Astrocyte (in vitro differentiated cells and primary cell): ENCODE data around the gene RIC8B.

- PRO-cap, result no peak
- RRBS, 2 experiments, result no CpG with 5 or more reads among the region's 5 CpGs
Observed at GRCh38 chr12:106303919-106304618, 1.5 kb downstream of the TCP11L2 start.

- PRO-cap, result no peak
- RRBS, 2 experiments, result no CpG with 5 or more reads among the region's 3 CpGs
Observed at GRCh38 chr12:106359666-106360057, 2.1 kb downstream of the POLR3B start.

- PRO-cap, result no peak
- RRBS, 2 experiments, result no CpG with 5 or more reads among the region's 9 CpGs
Observed at GRCh38 chr12:106477785-106478017, 105.1 kb upstream of the RFX4 start.

DNA sequence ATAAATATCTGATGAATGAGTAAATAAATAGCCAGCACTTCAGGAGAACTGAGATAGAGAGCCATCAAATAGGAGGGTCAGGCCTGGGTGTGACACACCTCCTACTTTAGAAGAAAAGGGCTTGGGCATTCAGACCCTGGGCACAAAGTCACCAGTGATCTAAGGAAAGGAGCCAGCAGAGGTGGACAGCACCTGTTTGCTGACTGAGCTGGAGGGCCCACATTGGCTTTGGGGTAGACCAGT, 50.1 kb downstream of the RFX4 start:
- PRO-cap, result no peak

- PRO-cap, result no peak
- RRBS, 2 experiments, result 9 to 11% methylated on average over 5 of the region's 24 CpGs
Observed at GRCh38 chr12:106644847-106645573, 62.2 kb downstream of the RFX4 start.

GRCh38 chr12:106684473-106685026, 89.9 kb upstream of the RIC8B start:
- PRO-cap, result no peak
- RRBS, 2 experiments, result no CpG with 5 or more reads among the region's 10 CpGs

GRCh38 chr12:106774197-106775180, at the start of gene RIC8B:
Gene RIC8B (plus strand): TSS chr12:106774682.
- PRO-cap, result bidirectional peak, plus-strand start at chr12:106774350, minus-strand start at chr12:106774026; bidirectional peak, plus-strand start at chr12:106774636, minus-strand start at chr12:106774508
- RRBS, 2 experiments, result under 1 to 4% methylated on average over 22 to 24 of the region's 71 CpGs

DNA sequence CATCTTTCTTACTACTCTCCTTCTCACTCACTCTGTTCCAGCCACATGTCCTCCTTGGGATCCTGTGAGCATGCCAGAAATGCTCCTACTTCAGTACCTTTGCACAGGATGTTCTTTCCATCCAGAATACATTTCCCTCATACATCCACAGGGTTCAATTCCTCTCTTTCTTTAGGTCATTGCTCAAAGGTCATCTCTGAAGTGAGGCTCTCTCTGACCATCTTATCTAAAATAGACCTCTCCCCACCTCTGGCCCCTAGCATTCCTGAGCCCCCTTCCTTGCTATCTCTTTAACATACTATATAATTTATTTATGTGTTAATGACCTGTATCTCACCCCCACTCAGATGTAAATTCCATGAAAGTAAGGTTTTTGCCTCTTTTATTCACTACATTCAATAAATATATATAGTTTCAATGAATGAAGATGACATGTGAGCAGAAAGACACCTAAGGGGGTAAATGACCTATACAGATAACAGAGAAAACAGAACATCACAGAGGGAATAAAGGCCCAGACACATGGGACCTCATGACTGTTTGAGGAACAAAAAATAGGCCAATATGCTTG, 49.8 kb upstream of the MTERF2 start:
- PRO-cap, result no peak

GRCh38 chr12:107320802-107321647, 2.8 kb downstream of the ABTB3 start:
- PRO-cap, result no peak
- RRBS, 2 experiments, result 2 to 3% methylated on average over 9 of the region's 48 CpGs

DNA sequence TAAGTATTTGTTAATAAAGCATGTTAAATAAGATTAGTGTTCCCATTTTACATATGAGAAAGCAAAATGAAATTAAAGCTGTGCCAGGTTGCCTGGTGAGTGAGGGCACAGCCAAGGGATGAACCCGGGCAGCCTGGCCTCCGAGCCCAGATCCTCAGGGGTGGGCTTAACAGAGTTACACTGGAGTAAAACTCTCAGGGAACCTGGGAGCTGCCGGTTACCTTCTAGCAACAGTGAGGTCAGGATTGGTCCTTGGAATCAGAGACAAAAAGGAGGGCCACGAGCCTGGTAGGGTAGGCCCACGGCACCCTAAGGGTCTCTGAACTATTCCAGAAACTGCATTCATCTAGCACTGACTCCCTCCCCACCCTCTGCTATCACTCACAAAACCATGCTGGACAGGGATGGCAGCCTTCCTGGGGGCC, 83.8 kb upstream of the PWP1 start:
- PRO-cap, result no peak
- RRBS, 2 experiments, result 87 to 92% methylated on average over 3 of the region's 5 CpGs

- PRO-cap, result no peak
- RRBS, 2 experiments, result no CpG with 5 or more reads among the region's 10 CpGs
Observed at GRCh38 chr12:107634995-107635624, 50.5 kb upstream of the PWP1 start.

DNA sequence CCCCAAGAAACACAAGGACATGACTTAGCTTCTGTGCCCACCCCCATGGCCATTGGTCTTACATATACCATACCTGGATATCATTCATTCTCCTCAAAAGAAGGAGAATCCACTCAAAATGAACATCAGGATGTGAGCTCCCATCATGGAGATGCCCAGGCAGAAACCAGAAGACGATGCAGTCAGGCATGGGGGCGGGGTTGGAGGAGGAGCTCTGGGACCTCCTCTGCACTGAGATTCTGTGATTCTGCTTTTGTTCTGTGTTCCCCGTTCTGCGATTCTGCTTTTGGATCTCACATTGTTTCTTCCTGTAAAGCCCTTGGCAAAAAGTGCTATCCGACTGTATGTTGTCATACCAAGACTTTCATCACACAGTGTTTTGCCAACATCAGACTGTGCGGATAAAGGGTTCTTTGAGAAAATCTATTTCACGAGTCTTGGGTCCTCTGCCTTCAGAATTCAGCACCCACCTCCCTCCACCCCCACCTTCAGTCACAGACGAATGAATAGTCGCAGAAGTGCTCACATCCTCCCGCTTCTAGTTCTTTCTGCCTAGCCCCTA, 24.8 kb upstream of the PWP1 start:
- PRO-cap, result no peak
- RRBS, 2 experiments, result no CpG with 5 or more reads among the region's 10 CpGs

GRCh38 chr12:107732901-107734064, 27.7 kb downstream of the PRDM4 start:
- PRO-cap, result no peak
- RRBS, 2 experiments, result no CpG with 5 or more reads among the region's 4 CpGs

DNA sequence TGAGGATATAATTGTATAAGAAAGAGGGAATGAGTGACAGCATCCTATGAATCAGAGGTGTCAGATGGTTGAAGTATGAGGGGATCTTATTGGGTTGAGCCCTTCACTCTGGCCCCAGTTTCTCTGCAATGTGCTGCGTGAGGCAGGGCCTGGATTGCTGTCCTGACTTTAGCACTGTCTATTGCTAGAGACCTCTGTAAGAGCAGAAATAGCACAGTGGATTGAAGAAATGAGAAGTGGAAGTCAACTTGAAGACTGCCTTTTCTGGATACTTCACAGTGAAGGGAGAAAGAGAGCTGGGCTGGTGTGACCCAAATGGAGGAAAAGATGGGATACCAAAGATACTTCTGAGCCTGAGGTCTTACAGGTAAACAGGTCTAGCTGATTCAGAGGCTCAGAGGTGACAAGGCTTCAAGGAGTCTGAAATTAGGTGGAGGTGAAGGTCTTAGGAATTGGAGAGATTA, 5.8 kb downstream of the ASCL4 start:
- PRO-cap, result no peak
- RRBS, 2 experiments, result no CpG with 5 or more reads among the region's 1 CpG

DNA sequence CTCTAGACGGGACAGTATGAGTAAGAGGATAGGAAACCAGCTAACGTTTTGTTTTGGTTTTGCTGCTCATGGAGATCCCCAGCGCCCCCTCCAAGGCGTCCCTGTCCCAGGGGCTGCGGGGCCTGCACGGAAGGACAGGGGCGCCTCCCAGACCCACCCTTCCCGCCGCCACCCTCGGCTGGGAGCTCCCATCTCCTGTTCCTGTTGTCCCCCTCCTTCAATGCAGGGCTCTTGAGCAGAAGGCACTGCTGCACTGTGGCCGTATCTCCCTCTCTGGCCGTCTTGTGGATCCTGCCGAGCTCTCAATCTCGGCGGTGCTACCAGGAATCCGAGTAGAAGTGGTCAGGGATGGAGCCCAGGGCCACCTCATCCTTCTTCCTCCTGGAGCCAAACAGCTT, 68.8 kb downstream of the ASCL4 start:
- PRO-cap, result no peak
- RRBS, 2 experiments, result no CpG with 5 or more reads among the region's 16 CpGs

GRCh38 chr12:108119285-108119727, 9.8 kb upstream of the WSCD2 start:
- PRO-cap, result no peak
- RRBS, 2 experiments, result no CpG with 5 or more reads among the region's 2 CpGs

DNA sequence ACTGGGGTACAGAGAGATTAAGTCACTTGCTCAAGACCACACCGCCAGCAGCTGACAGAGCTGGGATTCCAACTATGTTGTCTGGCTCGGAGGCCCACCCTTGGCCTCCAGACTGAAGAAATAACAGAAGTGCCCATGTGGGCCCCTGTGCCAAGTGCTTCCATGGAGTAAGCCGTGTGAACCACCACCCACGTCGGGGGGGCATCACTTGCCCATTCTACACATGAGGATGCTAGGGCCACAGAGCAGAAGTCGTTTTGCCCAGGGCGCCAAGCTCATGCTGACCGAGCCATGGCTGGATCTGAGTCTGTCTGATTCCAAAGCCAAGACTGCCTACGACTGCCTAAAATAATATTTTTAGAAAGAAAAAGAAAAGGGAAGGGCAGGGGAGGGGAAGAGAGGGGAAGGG, 989 bp upstream of the CMKLR1 start:
- PRO-cap, result no peak
- RRBS, 2 experiments, result no CpG with 5 or more reads among the region's 9 CpGs

DNA sequence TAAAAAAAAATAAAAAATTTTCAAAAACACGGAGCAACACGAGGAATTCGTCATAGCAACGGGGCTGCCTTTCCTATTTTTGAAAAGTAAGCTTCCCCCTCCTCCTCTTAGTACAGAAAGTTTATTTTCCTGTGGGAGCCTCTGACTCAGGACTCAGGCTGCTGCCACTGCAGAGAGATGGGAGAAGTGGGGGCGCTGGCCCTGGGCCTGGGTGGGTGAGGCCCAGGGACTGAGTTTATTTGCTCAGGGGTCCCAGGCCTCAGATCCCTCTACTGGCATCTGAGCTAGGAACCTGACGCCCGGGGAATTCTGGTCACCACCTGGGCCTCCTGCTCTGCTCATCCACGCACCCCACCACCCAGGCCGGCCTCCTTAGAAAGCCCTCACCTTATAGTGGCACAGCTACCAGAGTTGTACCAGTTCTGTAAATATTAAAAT, 10.3 kb upstream of the CMKLR1 start:
- PRO-cap, result no peak
- RRBS, 2 experiments, result no CpG with 5 or more reads among the region's 9 CpGs

GRCh38 chr12:108455784-108456092, 59.3 kb upstream of the FICD start:
- PRO-cap, result no peak
- RRBS, 2 experiments, result no CpG with 5 or more reads among the region's 3 CpGs

GRCh38 chr12:108515936-108516101, 742 bp downstream of the FICD start:
- PRO-cap, result no peak
- RRBS, 2 experiments, result no CpG with 5 or more reads among the region's 3 CpGs